ENCODE measurements around a stretch of chr11.

DNA sequence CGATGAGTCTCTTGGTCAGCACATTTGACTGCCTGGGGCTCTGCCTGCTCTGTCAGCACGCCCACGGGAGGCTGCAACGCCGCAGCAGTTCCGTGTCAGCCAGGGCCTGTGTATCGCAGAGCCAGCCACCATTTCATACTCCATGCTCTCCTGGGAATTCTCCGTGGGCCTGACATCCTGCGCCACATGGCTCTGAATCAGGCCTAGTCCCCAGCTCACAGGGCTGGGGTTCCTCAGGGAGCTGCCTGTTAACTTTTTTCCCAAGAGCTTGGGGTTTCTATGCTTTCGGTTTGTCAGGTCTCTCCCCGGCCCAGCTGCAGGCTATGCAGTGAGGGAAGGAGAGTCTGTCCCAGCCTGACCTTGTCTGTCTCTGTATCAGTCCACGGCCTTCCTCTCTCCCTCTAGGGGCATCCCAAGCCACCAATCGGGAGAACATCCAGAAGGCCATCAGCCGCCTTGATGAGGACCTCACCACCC, 16.7 kb upstream of the RELT start:
- RRBS: no CpG with 5 or more reads among the region's 14 CpGs

- RRBS: no CpG with 5 or more reads among the region's 8 CpGs
Observed at GRCh38 chr11:73367983-73368716, 8.0 kb upstream of the RELT start.

- RRBS: no CpG with 5 or more reads among the region's 15 CpGs
Observed at GRCh38 chr11:73378898-73380055, 3.1 kb downstream of the RELT start.

DNA sequence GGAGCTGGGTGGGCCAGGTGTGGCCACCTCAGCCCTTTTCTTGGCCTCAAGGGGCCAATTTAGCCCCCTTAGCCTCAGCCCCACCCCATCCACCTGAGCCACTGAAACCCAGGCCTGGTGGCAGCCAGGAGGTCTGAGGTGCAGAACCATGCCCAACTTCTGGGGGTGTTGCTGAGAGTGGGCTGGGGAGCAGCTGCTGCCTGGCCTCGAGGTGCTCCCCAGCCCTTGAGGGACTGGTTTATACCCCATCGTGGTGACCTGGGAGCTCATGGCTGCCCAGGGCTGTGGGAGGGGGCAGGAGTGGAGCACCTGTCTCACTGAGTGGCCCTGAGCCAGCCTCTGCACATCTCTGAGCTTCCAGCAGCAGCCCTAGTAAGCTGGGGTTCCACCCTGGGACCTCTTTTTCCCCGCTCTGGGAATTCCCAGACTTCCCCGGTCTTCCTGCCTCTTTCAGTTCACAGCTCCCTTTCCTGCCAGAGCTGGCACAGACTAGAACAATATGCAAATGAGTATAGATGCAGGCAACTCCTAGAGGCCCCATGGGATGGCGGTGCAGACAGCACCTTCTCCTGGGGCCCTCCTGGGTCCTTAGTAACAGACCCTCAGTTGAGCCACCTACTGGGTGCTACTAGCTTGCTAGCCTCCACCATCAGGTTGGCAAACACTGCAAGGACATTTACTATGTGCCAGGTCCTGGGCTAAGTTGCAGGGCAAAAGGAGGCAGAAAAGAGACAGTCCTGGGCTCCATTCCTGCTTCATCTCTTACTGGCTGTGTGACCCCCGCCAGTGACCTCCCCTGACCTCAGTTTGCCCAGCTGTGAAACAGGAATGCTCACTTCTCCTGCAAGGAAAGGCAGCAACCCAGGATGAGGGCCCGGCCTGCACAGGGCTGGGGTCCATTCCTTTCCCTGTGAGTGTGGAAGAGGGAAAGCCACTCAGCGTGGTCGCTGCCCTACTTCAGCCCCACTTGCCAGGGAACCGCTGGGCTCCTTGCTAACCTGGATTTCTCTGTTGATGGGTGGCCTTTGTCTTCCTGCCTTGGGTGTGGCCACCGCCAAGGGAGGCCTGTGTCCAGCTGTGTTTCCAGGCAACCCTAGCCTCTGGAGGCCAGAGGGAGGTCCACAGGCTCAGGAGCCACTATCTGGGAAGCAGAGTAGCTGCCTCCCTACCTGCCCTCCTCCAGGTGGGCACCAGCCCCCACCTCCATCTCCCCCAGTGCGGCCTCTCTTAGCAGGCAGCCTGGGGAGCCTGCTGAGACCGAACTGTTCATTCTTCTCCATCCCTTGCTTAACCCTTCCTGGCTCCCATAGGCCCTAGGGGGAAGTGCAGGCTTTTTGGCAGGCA, 7.2 kb downstream of the RELT start:
- RRBS: no CpG with 5 or more reads among the region's 13 CpGs

DNA sequence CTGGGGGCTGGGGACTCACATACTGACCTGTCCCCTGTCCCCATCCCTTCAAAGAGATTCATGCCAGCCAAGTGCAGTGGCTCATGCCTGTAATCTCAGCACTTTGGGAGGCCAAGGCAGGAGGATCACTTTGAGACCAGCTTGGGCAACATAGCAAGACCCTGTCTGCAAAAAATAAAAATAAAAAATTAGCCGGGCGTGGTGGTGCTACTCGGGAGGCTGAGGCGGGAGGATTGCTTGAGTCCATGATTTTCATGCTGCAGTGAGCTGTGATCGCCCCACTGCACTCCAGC, 15.2 kb downstream of the RELT start:
- RRBS: no CpG with 5 or more reads among the region's 5 CpGs

GRCh38 chr11:73404129-73404762, 28.0 kb downstream of the RELT start:
- RRBS: no CpG with 5 or more reads among the region's 4 CpGs

- RRBS: no CpG with 5 or more reads among the region's 10 CpGs
Observed at GRCh38 chr11:73405872-73406976, 30.0 kb downstream of the RELT start.

- RRBS: no CpG with 5 or more reads among the region's 4 CpGs
Observed at GRCh38 chr11:73542331-73543055, 55.4 kb downstream of the FAM168A start.

DNA sequence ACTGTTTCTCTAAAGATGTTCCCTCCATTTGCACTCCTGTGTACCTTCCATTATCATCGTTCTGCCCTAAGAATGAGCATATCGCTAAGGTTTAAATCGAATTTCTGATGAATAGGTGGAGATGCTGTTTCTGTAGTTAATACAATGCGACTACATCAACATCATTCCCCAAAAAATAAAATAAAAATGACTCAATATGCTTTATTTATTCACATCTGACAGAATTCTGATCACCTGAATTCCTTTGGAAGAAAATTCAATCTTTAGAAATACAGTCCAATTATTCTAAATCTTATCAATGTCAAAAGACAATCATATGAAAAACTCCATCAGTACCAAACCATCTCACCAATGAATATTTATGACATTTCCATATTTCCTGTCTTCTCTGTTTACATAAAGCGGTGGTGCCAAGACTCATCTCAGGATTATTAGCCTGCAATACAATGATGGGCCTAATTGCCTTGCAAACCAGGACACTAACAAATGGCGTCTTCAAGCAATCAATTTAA, 2.3 kb downstream of the FAM168A start:
- RRBS: no CpG with 5 or more reads among the region's 6 CpGs

- RRBS: 1% methylated on average over 6 of the region's 36 CpGs
Observed at GRCh38 chr11:73778821-73780178, 8.4 kb upstream of the MRPL48 start.

GRCh38 chr11:73877159-73877761, 461 bp downstream of the PAAF1 start:
- RRBS: no CpG with 5 or more reads among the region's 13 CpGs

DNA sequence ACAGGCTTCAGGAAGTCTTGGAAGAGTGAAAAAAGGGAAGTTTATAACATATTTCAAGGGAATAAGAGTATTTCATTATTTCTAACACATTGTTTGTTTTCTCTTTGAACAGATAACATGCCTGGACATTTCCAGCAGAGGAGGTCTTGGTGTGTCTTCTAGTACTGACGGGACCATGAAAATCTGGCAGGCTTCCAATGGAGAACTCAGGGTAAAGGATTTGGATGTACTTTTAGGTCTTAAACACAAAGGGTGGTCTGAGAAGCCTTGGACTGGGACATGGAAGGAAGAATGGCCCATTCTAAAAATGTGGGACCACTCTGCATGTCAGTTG, 22.2 kb downstream of the PAAF1 start:
- RRBS: no CpG with 5 or more reads among the region's 1 CpG

DNA sequence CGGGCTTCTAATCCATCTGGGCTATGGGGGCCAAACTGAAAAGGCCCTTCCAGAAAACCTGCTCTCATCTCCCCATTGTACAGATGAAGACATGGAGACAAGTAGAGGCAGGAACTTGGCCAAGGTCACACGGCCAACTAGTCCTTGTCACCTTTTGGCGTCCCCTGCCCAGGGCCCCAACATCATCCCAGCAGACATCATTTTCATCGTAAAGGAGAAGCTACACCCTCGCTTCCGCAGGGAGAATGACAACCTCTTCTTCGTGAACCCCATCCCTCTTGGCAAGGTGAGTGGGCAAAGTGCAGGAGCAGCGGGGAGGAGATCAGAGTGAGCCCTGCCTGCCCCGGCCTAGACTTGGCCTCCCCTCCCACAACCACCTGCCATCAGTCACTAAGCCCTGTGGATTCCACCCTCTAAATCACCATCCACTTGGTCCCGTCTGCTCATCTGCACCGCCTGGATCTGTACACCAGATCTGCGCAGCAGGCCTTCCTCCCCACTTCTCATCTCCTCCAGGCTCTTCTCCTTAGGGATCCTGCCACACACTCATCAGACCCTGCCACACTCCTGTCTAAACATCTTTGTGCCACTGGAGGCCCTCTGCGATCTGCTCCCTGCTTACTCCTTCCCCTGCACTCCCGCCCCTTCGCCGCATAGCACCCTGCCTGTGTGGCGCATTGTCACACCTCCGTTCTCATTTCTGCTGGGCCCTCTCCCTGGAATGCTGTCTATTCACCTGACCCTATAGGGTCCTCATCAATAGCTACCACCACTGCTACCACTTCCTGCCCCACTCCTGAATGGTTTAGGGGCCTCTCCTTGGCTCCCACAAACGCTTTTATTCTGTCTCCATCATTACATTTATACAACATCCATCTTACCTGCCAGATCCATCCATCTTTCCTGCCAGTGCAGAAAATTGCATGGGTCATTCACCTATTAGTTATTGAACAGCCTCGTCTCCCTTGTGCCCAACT, 14.2 kb downstream of the UCP2 start:
- RRBS: no CpG with 5 or more reads among the region's 20 CpGs

DNA sequence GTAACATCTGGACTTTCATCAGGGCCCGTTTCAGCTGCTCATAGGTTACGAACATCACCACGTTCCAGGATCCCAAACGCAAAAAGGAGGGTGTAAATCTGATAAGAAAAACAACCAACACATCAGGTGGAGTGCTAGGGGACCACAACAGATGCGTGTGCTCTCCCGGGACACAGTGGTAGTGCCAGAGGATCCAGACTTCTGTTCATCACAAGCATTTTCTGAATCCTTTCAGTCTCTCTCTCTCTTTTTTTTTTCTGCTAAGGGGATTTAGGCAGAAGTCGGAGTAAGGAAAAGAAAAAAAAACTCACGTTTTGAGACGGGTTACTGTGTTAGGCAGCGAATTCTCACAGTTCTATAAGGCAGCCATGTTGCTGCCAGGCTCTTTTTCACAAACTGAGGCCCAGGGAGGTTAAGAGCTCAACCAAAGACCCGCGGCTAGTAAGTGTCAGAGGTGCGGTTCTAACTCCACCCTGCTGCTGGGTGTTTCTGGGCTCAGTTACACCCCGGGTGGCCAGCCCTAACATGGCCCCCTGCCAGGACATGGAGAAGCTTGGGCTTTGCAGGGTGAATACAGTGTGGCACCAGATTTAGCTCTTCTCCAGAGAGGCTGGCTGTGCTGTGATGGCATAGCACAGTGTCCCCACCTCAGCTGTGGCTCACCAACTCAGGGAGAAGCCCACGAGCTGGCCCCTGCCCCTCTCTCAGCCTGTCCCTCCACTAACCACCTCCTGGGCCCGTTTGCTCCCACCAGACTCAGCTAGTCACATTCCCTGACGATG, 7.3 kb downstream of the UCP3 start:
- RRBS: no CpG with 5 or more reads among the region's 17 CpGs

DNA sequence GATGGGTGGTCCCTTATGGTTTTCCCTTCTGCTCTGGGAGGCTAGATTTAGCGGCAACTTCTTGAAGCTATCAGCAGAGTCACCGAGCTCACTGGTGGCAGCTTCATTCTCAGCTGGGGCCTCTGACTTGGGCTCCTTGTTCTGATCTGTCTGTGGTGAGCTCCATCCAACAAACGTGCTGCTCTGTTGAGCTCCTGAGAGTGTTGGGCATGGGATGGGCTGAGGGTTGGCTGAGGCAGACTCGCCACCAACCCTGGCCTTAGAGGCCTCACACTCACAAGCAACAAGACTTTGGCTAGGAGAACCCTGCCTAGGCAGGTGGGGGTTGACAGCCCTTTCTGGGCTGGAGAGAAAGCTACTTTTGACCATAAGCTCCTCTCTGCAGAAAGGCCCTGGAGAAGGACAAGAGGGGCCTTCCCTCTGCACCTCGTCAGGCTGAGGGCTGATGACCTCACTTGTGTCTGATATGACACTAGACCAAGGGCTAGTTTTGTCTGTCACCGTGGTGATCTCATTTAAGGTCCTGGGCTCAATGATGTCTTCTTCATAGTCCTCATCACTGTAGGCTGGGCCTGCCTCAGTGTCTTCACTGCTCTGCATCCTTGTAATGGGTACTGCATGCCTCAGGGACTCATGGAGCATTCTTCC, 24.7 kb upstream of the UCP3 start:
- RRBS: no CpG with 5 or more reads among the region's 6 CpGs

GRCh38 chr11:74138354-74139225, 32.2 kb downstream of the C2CD3 start:
- RRBS: no CpG with 5 or more reads among the region's 7 CpGs

- RRBS: no CpG with 5 or more reads among the region's 2 CpGs
Observed at GRCh38 chr11:74441936-74442341, 25.4 kb downstream of the KCNE3 start.

DNA sequence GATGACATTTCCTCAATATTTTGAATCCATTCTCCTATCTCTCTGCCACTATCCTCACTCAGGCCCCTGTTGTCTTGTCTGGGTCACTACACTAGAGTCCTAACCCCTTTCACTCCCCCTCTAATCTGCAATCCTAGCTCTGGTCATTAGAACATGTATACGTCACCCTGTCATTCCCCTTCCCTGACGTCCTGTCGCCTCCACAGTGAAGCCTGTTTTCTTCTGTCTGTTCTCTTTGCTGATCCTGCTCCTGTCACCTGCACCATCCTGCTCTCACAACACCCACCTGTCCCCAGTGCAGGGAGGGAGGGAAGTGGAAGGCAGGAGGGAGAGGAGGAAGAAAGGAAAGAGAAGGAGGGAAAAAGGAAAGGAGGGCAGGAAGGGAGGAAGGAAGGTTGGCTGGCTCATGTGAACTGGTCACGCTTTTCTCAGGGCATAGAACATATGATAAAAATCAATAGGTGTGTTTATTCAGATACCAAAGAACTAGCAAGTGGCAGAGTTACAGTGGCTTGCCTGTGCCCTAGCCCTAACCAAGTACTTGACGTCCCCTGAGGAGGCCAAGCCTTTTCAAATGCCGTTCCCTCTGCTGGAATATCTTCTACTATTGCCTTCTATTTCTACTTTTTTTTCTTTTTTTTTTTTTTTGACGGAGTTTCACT, 33.7 kb downstream of the CHRDL2 start:
- RRBS: no CpG with 5 or more reads among the region's 7 CpGs

DNA sequence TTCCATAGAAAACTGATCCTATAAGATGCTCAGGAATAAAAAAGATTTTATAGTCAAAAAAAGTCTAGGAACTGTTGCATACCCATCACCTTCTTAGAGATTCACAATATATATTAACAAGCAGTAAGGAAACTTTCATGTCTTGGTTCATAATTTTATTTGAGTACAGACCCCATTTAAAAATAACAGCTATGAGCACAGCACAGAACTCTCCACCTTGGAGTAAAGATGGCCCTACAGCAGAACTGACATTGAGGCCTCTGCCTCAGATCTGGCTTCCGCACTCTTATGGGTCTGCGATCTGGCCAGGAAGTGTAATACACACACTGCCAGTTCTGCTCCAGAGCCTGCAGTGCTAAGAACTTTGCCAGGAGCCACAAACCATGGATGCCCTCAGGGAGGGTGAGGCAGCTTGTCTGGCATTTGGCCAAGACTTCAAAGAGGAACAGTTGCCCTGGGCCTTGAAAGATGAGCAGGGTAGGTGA, 47.0 kb downstream of the NEU3 start:
- RRBS: no CpG with 5 or more reads among the region's 2 CpGs

- RRBS: no CpG with 5 or more reads among the region's 17 CpGs
Observed at GRCh38 chr11:75306233-75307234, 44.9 kb downstream of the ARRB1 start.

Measured in cardiac fibroblast (primary cell).